Measurements from ENCODE around the gene TBL2.

- PRO-cap, result bidirectional peak, plus-strand start at chr7:73578989, minus-strand start at chr7:73578576; unidirectional peak, plus-strand start at chr7:73579012
These were observed at the start of gene TBL2 for GRCh38 chr7:73578284-73579399. TBL2 (minus strand) TSS chr7:73578579.

GRCh38 chr7:73595902-73596719, 17.7 kb upstream of the TBL2 start:
- PRO-cap, result no peak

GRCh38 chr7:73669211-73669877, 1.7 kb downstream of the VPS37D start:
- PRO-cap, result no peak

DNA sequence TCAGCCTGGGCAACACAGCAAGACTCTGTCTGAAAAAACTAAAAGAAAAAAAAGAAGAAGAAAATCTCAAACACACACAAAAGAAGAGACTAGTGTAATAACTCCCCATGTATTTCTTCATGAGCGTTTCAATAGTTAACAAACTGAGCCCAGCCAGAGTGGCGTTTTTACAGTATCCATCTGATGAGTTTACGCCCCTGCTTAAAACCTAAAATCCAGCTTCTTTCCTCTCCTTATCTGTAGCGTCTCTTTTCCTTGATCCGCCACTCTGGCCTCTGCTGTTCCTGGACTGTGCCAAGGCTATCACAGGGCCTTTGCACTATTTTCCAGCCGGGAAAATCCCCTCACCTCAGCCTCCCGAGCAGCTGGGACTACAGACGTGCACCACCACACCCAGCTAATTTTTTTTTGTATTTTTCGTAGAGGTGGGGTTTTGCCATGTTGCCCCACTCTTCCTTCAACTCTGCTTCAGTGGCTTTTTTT, 7.8 kb upstream of the METTL27 start:
- PRO-cap, result no peak

DNA sequence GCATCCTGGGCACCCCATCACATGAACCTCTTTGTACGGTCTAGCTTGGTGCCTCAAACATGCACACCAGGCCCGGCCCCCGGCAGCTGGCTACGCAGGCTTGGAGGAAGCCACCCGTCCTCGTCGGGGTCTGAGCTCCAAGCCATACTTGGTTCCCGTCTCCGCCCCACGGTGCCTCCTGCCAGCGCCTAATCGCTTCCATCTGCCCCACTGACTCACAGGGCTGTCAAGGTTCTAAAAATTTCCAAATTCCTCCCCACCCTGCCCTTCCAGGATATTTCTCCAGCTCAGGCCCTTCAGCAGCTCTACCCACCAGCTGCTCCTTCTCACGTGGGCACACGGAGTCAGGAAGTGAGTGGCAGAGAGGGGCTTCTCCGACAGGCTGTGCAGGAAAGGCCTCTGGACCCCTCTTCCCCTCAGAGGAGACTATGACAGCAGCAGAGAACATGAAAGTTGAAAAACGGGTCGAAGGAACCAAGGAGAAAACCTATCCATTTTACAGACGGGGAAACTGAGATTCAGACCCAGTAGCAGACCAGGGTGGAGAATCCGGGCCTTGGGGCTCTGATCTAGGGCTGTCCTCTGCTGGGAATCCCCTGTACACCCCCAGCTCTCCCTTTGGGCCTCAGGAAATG, 38.9 kb downstream of the TMEM270 start:
- PRO-cap, result no peak

- PRO-cap, result no peak
These were observed 25.4 kb upstream of the ELN start for GRCh38 chr7:74002466-74003143.

DNA sequence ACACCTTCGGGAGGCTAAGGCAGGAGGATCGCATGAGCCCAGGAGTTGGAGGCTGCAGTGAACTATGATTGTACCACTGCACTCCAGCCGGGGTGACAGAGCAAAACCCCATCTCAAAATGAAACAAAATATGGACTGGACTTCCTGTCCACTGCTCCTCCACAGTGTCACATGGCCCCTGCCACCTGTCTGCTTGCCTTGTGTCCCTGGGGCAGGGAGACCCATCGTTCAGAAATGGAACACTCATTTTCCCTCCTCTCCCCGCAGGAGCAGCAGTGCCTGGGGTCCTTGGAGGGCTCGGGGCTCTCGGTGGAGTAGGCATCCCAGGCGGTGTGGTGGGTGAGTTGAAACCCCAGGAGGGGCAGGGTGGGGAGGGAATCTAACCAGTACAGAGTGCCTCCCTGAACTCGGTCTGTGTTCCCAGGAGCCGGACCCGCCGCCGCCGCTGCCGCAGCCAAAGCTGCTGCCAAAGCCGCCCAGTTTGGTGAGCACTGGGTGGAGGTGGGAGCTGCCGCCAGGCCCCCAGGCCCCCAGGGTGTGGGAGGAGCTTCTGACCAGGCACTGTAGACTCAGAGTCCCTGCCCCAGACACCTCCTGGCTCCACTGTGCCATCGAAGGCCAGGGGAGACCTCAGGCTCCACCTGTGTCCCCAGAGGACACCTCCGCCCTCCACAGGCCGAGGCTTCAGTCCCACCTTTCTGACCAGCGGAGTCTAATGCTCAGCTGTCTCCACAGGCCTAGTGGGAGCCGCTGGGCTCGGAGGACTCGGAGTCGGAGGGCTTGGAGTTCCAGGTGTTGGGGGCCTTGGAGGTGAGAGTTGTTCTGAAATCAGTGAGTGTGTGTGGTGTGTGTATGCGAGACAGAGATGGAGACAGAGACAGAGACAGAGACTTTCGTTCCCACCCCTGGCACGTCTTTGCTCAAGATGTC, 20.5 kb upstream of the LIMK1 start:
- PRO-cap, result no peak

DNA sequence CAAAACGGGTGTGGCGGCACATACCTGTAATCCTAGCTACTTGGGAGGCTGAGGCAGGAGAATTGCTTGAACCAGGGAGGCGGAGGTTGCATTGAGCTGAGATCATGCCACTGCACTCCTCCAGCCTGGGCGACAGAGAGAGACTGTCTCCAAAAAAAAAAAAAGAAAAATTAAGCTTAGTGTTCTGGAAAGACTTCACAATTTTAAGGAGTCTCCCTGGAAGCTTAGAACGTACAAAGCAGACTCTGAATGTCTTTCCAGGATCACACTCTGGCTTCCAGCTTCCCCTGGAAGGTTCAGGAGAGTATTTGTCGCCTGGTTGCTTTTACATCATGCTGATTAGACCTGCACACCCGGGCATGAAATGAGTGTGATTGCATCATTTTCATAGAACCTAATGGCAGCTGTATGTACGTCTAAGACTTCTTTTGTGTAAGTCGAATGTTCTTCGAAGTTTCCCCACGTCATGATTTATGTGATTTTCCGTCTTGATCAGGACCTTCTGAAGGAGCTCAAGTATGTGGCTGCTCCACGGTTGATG, 4.3 kb downstream of the EIF4H start:
- PRO-cap, result no peak

GRCh38 chr7:74189183-74190031, 15.3 kb downstream of the EIF4H start:
- PRO-cap, result no peak

DNA sequence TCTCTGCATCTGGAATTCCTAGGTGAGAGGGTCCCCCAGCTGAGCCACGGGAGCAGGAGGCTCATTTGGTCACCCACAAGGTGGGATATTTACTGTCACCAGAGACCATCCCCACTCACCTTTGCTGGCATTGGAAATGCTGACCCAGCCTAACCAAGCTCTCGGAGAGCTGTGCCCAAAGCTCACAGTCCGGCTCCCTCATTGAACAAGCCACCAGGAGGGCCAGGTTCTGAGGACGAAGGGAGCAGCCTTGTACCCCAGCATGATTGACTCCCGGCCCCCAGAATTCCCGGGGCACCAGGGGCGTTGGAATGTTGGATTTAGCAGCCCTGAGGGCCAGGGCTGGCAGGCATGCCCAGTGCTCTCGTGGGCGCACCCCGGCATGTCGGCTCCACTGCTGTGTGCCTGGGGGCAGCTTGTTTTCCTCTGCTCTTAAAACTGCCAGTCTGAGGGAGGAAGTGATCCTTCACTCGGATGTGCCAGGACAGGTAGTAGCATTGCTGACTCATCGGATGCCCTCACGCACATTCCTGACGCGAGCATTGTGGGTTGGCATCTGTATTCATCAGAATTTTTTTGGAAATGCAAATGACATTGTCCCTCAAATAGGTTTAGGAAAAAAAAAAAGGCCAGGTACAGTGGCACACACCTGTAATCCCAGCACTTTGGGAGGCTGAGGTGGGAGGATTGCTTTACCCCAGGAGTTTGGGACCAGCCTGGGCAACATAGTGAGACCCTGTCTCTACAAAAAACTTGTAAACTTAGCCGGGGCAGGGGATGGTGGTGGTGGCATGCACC, 23.4 kb downstream of the CLIP2 start:
- PRO-cap, result no peak

GRCh38 chr7:74324757-74325477, 35.7 kb downstream of the CLIP2 start:
- PRO-cap, result no peak

DNA sequence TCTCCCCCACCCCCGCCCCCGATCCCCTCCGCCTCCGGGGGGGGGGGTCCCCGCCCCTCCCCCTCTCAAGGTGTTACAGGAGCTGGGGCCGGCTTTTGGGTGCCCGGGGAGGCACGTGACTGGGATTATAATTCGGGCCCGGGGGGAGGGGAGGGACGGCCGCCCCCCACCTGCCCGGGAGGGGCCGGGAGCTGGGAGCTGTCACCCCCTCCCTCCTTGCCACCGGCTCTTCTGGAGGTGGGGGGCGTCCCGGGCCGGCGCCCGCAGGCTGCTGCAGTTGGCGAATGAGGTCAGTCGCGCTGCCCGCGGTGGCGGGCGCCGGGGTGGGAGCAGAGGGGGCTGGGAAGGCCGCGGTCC, 496 bp downstream of the GTF2IRD1 start:
- PRO-cap, result bidirectional peak, plus-strand start at position 293 of the sequence, minus-strand start at position 286 of the sequence

GRCh38 chr7:74492696-74492895, 38.9 kb downstream of the GTF2IRD1 start:
- PRO-cap, result no peak

DNA sequence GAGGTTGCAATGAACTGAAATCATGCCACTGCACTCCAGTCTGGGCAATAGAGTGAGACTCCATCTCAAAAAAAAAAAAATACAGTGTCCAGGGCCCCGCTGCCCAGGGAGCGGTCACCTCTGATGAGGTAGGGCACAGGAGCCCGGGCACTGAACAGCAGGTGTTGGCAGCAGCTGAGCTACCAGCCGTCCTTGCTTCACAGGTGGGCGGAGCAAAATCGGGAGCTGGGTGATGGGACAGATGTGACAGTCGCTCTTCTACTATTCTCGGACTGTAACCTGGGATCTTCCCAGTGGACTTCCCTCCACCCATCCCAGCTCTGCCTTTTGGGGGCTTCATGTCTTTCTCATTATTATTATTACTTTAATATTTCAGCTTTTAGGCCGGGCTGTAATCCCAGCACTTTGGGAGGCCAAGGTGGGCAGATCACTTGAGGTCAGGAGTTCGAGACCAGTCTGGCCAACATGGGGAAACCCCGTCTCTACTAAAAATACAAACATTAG, 49.4 kb downstream of the GTF2IRD1 start:
- PRO-cap, result no peak

DNA sequence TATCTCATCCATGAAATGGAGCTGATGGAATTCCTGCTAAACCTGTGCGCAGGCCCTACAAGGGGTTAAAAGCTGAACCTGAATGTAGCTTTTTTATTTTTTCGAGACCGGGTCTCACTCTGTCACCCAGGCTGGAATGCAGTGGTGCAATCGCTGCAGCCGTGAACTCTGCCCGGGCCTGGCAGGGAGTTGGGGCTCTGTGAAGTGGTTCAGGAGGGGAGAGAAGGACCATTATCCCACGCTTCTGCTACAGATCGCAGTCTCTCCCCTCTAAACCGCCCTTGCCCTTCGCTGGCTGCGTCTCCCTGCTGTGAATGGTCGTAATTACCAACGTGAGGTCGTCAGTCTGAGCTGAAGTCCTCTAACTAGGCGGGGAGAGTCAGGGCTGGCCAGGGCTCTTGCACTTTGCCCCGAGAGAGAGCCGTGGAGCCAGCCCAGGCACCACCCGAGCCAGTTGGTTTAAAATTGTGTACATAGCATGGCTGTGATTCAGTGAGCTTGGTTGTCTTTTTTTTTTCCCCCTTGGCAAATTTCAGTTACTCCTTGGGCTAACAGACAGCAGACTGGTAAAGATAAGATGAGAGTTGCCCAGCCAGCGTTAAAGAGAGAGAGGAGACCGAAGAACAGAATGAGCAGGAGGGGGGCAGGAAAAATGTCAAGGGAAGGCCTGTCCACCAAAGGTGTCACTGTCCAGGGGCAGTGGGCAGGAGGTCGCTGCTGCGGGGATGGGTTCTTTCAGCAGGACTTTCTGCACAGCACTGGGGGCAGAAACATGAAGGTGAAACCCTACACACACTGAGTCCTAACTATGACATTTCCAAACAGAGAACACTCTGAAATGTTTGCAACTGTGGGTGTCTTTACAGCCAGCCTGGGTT, 77.2 kb upstream of the GTF2I start:
- PRO-cap, result no peak

GRCh38 chr7:74589698-74590243, 67.7 kb upstream of the GTF2I start:
- PRO-cap, result no peak

- PRO-cap, result no peak
These were observed 45.2 kb upstream of the GTF2I start for GRCh38 chr7:74612133-74612945.

DNA sequence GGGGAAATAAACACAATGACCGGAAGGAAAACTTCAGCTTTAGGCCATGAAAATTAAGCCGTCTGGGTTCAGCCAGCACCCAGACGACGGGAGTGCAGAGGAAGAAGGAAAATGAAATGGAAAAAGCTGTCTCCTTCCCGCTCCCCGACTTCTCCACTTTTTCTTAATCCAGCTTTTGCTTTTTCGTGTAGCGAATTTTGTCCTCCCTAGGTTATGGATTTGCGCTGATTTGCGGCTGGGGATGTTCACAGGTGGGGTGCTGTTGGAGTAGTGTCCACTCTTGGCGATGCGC, 1.2 kb downstream of the GTF2I start:
- PRO-cap, result no peak

DNA sequence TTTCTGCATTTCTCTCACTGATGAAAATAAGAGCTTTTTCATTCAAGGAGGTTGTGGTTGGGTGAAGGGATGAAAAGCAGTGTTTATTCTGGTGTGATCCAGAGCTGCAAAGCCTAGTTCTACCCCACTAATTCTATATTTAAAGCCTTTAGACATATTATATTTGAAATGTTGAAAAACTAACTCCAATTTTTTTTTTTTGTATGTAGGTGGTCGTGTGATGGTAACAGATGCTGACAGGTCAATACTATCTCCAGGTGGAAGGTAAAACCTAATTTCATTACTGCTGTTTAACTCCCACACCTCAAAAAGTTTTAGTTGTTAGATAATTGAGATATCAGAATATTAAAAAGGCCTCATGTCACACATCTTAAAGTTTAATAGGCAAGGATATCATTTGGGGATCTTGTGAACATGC, 47.4 kb downstream of the GTF2I start:
- PRO-cap, result no peak

GRCh38 chr7:74724494-74724960, 49.3 kb upstream of the NCF1 start:
- PRO-cap, result no peak

Measured in left cardiac atrium (tissue), 1 donor.